Right ventricle myocardium (tissue), 1 donor: ENCODE measurements around a stretch of chr6.

DNA sequence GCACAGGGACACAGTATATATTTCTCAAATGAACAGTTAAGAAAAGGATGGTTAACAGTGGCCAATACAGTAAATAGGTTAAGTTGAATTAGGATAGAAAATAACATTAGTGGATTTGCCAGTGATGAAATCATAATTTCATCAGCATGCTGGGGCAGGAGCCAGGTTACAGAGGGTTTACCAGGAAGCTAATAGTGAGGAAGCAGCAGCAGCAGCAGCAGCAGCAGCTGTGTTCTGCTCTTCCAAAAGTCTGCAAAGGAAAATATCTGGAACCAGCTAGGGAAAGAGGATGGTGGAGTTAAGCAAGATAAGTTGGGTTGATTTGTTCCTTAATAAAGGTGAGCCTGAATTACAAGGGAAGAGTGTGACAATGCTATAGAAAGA lies 499.5 kb downstream of the CDKAL1 start:
- PRO-cap, 2 experiments = no peak in any of the 2 experiments

DNA sequence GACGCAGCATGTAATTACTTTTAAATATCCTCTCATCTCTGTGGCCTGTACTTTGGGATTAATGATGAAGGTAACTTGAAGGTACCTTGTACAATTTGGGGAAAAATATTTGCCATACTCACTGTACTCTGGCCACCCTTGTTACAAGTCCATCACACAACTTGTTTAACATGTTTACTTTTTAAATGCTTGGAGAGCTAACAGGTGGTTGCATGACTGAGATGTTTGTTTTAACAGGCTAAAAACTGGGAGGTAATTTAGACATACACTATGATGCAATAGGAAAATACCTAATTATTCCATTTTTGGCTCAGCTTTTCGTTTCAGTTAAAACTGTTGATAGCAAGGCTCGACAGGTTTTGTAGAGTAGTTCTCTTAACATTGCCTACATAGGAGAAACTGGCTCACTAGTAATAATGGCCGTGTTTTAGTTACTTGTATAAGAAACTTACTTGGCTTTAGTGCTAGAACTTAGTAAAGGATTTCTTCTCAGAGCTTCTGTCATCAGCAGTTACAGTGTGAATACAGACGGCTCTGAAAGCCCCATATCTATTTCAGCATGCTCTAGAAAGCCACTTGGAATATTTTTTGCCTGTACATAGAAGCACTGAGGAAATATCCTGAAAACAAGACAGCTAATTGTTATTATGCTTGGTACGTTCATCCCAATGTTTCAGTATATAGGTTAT lies 489.8 kb upstream of the SOX4 start:
- PRO-cap, 2 experiments = no peak in any of the 2 experiments

DNA sequence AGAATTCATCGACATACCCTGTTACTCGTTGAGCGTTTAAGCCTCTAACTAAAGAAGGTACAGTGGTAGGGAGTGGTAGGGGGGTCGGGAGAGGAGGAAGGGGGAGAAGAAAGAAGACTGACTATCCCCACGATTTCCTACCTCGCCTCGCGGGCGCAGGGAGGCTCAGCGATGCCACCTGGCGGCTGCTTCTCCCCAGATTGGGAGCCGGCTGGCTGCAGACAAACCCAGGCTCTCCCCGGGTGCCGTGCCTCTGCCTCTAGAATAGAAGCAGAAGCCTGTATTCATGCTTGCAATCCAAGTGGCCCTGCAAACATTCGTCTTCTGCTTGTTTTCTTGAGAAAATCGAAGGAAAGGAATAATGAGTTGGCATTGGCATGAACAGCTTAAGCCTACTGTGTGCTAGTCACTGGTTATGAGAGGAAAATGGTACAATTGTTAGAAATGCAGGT lies 4.3 kb upstream of the SOX4 start:
- PRO-cap, 2 experiments = peak in 2 of 2 experiments; most common minus-strand start position 151 of the sequence (in 1)

DNA sequence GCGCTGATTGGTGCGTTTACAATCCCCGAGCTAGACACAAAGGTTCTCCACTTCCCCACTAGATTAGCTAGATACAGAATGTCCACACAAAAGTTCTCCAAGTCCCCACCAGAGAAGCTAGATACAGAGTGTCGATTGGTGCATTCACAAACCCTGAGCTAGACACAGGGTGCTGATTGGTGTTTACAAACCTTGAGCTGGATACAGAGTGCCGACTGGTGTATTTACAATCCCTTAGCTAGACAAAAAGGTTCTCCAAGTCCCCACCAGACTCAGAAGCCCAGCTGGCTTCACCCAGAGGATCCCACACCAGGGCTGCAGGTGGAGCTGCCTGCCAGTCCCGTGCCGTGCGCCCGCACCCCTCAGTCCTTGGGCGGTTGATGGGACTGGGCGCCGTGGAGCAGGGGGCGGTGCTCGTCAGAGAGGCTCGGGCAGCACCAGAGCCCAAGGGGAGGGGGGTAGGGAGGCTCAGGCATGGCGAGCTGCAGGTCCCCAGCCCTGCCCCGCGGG lies 16.0 kb downstream of the SOX4 start:
- PRO-cap, 2 experiments = no peak in any of the 2 experiments

DNA sequence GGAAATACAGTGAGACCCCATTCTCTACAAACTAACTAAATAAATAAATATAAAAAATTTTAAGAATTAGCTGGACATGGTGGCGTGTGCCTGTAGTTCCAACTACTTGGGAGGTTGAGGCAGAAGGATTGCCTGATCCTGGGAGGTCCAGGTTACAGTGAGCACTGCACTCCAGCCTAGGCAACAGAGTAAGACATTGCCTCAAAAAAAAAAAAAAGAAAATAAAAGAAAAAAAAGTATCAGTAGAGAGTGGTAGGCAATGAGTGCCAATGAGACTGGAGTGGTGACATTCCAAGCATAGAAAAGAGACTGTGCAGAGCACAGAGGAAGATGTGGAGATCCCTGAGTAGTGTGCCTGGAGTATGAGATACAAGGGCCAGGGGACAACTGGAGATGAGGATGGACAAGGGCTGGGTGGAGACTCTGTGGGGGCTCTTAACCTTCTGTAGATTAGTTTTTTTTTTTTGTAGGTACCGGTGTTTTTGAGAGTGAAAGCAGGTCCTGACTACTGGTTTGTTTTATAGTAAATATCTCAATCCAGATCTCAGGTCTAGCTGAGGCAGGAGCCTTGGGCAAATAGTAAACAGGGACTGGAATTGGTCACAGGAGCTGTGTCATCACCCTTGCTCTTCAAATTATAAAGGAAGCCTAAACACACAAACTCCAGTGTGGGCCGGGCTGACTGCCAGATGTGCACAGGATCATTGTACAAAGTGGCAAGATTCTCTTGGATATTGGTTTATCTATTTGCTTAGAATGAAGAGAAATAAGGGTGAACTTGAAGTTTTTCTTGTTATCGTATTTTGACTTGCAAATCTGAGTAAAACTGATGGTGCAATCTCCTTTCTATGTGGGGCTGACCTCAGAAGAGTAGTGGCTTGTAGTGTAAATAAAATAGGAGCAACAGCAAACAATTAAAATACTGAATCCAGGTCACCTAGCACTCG lies 144.8 kb downstream of the SOX4 start:
- PRO-cap, 2 experiments = no peak in any of the 2 experiments

DNA sequence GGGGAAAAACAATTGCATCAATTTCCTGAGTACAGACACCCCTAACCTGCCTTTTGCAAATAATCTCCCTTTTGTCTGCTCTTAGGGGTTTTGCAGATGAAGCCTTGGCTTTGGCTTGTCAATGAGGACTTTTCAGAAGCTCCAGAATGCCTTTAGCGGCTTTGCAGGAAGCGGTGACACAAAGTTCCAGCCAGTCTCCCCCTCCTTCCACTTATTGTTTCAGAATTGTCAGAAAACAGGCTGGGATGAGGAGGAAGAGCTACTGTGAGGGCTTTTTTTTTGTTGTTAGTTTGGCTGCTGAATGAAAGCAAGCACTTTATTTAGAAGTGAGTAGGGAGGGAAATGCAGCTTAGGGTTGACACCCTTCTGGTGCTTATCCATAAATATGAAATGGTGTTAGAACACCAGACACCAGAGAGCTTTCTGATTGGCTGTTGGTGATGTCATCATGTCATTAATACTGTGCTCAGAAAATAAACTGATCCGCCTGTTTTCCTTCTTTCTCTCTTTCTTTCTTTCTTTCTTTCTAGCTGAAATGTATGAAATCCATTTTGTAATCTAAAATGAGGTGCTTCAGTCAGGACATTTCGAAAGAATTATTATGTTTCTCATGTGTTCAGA lies 251.5 kb downstream of the SOX4 start:
- PRO-cap, 2 experiments = no peak in any of the 2 experiments

DNA sequence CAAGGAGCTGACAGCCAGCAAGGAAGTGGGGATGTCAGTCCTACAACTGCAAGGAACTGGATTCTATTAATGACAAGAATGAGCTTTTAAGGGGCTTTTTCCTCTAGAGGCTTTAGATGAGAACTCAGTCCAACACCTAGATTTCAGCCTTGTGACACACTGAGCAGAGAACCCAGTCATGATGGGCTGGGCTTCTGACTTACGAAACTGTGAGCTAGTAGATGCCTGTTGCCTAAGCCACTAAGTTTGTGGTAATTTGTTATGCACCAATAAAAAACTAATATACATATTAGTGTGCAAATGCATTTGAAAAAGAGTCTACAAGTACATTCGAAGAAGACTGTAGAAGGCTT lies 263.3 kb downstream of the SOX4 start:
- PRO-cap, 2 experiments = no peak in any of the 2 experiments

GRCh38 chr6:21886269-21887158 lies 293.0 kb downstream of the SOX4 start:
- PRO-cap, 2 experiments = no peak in any of the 2 experiments

DNA sequence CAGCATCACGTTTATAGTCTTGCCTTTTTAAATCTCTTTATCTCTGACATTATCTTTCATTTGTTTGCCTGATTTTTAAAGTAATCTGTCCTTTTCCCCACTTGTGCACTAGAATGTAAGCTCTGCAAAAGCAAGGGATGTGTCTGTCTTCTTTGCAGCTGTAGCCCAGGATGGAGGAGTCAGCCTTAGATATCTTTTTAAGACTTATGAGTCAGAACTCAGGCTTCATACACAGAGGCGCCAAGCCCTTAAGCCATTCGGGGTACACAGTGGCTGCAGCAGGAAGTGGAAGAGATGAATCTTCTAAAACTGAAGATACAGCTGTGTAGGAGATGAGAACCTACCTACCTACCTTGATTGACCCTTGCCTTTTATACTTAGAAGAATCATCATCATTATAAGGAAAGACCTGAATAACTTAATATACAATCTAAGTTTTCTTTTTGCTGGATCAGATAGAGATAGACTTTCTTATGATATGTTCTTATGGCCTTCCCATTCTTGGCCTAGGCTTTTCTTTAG lies 304.6 kb downstream of the PRL start:
- PRO-cap, 2 experiments = no peak in any of the 2 experiments

- PRO-cap, 2 experiments = no peak in any of the 2 experiments
Measured at GRCh38 chr6:22145872-22146439, 150.9 kb downstream of the PRL start.

DNA sequence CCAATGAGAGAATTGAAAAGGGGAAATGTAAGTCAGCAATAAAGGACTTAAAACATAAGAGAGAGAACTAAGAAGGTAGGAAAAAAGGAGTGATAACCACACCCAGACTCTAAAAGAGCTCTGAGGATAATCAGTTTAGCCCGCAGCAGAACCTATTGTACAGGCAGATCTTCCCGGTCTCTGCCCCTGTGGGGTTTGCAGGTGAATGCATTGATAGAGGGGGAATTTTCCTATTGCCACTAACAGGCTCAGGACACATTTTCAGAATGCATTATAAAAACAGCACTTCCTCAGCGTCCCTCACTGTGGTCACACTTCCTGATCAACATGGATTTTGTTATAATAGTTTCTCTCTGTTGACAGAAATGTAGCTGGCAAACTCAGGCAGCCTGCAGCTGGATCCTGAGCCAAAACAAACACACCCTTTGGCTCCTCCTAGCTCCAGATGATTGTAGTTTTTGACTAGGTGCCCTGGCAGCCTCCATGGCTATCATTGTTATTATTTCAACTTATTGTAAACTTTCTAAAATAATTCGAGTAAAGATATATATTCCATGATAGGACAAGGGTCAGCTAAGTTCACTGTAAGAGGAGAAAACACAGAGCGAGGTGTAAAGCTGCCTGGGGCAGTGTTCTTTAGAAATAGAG lies 98.4 kb upstream of the HDGFL1 start:
- PRO-cap, 2 experiments = peak in 1 of 2 experiments; most common plus-strand start position 444 of the sequence (in 1)

DNA sequence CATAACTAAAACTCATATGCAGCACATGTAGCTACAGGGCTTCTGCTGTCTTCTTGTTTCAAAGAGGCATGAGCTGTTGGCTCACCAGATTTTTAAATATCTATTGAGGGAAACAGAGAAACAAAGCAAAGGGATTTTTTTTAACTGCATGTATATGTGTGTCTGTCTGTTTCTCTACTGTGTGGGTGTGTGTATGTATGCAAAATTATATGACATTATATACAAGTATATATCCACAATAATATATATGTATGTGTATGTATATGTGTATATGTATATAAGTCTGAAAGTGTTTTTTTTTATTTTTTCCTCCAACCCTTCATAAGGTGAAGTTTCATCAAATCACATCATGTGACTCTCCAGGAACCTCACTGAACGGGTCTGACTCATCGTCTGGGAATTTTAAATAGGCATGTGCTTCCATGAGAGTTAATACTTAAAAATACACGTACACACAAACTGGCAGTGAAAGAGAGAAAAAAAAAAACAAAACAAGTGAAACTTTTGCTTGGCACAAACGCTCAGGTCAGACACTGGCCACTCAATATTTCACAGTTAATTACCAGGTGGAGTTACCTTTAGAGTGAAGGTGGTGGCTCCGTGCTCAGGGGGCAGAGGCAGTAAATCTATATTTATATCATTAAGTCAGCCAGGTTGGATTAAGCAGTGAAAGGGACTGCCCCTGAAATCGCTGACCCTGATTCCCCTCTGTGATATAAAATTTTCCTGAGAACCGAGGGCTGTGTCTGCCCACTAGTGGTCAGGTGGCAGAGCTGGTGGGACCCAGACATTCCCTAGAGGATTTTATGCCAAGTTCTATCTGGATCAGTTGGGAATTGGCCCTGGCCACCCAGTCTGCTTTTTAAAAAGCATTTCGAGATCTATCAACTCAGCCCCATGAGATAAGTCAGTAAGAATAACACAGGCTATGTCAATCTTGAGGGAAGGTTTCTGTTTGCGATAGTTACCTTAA lies 258.8 kb downstream of the HDGFL1 start:
- PRO-cap, 2 experiments = no peak in any of the 2 experiments

DNA sequence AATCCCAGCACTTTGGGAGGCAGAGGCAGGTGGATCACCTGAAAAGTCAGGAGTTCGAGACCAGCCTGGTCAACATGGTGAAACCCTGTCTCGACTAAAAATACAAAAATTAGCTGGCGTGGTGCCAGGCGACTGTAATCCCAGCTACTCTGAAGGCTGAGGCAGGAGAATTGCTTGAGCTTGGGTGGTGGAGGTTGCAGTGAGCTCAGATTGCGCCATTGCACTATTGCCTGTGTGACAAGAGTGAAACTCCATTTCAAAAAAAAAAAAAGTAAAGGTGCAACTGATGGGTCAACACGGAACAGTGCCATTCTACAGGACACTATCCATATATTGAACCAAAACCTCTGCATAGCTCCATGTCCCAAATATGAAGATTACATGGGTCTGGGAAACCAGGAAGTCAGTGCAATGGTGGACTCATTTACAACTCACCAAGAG lies 673.3 kb downstream of the HDGFL1 start:
- PRO-cap, 2 experiments = no peak in any of the 2 experiments

- PRO-cap, 2 experiments = no peak in any of the 2 experiments
Measured at GRCh38 chr6:24488857-24489424, 437 bp downstream of the GPLD1 start.

- PRO-cap, 2 experiments = peak in 2 of 2 experiments; most common plus-strand start chr6:24495232 (in 2); most common minus-strand start chr6:24495614 (in 1)
Measured at GRCh38 chr6:24495191-24496012, 633 bp downstream of the ALDH5A1 start.

- PRO-cap, 2 experiments = no peak in any of the 2 experiments
Measured at GRCh38 chr6:24522515-24523165, 27.9 kb downstream of the ALDH5A1 start.

GRCh38 chr6:24662206-24663128 lies 4.2 kb downstream of the TDP2 start:
- PRO-cap, 2 experiments = no peak in any of the 2 experiments

DNA sequence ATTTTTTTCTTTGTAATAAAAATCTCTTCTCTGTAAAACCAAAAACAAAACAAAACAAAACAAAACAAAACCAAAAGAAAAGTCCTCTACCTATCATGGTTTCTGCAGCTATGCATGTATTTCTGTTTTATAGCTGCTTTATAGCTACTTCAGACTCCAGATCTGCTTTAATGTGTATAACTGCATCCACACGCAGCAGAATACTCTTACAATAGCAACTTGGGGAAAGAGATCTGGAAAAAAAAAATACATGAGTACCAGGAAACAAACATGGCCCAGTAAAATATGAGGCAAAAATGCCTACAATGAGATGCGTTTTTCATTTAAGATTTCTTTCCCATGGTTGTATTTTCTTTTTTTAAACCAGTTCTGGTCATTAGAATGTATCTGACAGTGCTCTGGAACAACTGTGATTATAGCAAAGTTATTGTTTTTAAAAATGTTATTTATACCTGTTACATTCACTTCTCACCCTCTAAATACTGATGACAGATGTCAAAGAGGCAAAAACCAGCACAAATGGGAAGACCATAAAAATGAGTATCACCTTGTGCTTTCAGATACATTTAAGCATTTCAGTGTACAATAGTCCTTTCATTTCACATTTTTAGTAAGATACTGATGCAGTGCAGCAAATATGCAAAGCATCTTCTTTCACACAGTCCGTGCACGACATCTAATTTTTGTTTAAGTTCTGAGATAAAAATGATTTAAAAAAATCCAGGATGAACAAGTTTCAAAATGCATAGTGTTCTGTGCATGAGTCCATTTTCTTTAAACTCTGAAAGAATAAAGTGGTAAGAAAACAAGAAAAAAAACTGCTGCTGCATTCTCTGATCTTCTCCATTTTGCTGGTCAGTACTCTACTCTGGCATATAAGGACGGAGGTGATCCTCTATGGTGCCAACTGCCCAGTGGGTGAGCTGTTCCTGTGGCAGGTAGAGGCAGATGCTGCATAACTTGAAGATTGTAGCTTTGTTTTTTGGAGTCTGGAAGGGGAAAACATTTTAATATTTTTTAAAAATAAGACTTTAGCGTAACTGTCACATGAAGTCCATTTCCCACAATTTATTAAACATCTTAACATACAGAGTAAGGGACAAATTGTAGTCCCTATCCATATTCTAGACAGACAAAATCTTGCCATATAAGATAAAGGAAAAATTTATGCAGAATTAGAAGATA lies 13.3 kb downstream of the C6orf62 start:
- PRO-cap, 2 experiments = no peak in any of the 2 experiments

GRCh38 chr6:24761341-24761863 lies 13.3 kb upstream of the GMNN start:
- PRO-cap, 2 experiments = no peak in any of the 2 experiments

DNA sequence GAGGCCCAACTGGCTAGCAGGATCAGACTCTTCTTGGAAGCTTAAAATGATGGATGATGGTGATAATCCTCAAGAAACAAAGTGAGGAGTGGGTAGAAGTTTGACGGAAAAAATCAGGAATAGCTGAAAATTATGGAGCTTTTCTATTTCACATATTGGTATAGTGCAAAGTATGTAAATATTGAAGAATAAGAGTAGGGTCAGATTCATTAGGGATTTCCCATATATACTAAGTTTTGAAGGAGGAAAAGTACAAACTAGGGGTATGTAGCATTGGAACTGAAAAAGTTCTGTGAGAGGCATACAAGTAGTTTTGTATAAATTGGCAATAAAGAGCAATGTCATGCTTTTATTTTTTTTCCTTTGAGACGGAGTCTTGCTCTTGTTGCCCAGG lies 11.6 kb downstream of the GMNN start:
- PRO-cap, 2 experiments = no peak in any of the 2 experiments